A673 (cell line): ENCODE measurements around the gene C6orf226.

- PRO-cap, result no peak
These were observed 2.1 kb downstream of the CCND3 start for GRCh38 chr6:41939432-41939999.

- PRO-cap, result no peak
These were observed 53.2 kb upstream of the TAF8 start for GRCh38 chr6:41997037-41997514.

DNA sequence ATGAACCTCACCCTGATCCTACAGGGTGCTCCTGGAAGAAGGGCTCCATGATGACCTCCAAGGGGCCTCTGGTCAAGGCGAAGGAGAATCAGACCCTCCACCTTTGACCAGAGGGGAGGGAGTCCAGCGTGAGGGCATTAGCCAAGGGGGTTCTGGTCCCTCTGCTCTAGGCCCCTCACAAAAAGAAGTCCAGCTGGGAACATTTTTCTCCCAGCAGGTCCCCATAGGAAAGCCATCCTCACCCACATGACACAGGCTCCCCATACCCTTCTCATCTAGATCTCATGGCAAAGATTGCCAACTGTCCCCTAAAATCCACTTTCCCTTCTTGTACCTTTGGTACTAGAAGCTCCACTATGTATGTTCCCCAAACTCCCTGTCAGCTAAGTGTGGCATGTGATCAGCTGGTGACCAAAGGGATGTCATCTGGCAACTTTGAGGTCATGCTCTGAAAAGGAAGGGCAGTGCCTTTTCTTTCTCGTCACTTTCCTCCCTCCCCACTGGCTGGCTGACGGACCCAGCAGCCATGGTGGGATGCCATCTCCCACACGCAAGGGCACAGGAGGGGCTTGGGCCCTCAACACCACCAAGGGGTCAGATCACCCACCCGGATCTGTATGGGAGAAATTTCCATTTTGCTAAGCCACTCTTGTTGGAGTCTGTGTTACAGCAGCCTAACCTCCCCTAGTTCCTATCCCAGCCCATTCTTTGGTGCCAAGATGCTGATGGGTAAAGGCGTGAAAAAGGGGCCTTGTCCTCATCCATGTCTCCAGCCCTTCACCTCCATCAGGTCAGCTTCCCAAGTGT, 23.8 kb upstream of the TAF8 start:
- PRO-cap, result no peak

GRCh38 chr6:42030500-42031289, 19.6 kb upstream of the TAF8 start:
- PRO-cap, result no peak

DNA sequence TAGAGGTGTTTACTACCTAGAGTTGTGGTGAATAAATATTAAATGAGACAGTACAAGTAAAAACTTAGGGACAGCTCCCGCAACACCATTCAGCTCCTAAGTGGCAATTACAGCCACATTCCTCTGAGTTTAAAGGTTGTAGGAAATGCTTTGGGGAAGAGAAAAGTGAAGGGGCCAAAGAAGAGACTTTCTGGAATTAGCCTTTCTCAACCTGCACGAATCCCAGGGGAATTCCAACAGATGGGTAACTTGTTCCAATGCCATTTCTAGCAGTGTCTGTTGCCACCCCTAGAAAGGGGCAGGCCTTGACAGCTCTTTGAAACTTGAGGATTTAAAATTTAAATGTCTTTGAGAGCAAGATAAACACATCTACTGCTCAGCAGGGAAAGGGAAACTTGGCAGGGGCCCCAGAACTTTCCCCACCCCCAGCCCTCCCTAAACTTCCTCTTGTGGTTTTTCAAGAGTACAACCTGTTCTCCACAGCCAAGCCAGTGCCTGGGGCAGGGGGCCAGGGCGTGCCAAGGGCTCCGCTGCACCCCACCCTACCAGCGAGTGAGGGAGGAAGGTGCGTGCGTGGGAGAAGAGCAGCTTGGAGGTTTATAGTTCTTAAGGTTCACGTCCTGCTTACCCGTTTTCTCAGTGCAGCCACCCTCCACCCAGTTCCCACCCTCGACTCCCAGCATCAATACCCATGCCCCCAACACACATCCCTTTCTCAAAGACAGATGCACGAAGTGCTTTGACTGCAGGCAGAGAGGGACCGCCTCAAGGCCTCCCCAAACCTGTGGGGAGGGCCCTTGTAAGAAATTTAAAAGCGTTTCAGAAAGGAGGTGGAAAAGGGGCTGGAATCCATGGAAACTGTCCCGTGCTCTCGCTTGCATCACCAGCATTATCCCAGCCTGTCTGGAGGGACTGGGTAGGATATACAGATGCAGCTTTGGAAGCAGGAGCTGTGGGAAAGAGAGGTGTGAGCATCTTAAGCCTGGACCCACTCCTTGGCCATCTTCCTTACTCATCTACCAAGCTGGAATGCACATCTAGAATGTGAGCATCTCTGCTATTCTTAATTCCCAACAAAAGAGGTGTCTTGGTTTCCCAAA, 4.6 kb upstream of the TAF8 start:
- PRO-cap, result no peak

GRCh38 chr6:42105995-42106377, 36.4 kb downstream of the C6orf132 start:
- PRO-cap, result no peak

- PRO-cap, result no peak
These were observed 25.7 kb downstream of the C6orf132 start for GRCh38 chr6:42116337-42117591.

DNA sequence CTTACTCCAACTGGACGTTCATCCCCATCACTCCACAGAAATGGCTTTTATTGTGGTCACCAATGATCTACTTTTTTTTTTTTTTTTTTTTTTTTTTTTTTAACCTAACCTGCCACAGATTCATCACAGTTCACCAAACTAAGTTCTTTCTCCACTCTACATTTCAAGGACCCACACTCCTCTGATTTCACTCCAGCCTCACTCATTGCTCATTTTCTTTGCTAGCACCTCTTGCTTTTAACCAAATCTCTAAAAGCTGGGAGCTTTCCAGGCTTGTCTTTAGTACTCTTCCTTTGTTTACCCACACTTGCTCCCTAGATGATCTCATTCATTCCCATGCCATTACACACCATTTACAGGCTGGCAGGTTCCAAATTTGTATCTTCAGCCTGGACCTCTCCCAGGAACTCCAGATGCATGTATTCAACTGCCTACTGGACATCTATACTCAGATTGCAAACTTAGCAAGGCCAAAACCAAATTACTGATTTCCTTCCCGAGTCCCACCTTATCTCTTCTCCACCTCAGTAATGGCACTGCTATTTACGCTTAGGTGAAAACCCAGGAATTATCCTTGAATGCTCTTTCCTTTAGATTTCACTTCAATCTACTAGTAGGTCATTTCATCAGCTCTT, 5.3 kb upstream of the GUCA1B start:
- PRO-cap, result no peak

GRCh38 chr6:42279003-42280064, 61.7 kb upstream of the MRPS10 start:
- PRO-cap, result no peak

- PRO-cap, result no peak
These were observed 89.3 kb upstream of the MRPS10 start for GRCh38 chr6:42306815-42307442.

DNA sequence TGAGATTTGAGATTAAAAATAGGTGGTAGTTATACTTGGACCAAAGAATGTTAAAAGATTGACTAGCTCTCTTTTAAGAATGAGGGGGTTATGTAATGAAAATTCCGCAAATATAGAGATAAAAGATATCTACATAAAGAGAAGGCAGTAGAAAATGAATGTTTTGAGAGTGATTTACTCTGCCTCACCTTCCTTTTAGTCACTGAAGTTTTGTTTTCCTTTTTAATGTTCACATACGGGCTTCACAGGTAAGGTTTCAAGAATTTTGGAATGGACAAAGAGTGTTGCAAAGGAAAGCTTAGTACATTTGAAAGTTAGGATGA, 794 bp upstream of the BICRAL start:
- PRO-cap, result no peak

DNA sequence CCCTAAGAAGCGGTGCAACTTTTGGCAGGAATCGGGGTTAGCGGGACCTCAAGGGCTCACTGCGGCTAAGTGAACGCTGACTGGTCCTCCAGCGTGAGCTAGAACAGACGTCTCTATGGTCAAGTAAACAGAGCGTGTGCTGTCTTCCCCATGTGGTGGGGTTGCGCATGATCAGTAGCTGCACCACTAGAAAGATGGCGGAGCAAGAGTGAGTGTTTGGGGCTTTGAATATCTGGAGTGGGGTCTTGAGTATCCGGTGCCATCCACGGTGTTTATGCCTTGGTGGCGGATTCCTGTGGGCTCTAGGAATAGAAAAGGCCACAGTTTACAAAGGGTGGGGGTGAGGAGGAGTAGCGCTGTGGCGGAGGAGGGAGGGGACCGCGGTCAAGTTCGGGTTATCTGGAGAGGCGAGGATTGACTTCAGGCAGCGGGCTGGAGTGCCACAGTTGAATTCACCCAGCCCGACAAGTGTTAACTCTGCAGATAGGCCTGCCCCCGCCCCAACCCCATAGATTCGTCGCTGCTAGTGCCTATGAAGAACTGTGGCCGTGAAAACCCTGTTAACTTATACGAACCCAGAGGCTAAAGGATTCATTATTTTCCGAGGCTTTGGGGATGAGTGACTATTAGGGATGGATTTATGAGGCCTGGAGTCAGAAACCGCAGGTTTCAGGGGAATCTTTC, 470 bp downstream of the RPL7L1 start:
- PRO-cap, result bidirectional peak, plus-strand start at position 174 of the sequence, minus-strand start at position 141 of the sequence; bidirectional peak, plus-strand start at position 445 of the sequence, minus-strand start at position 419 of the sequence

DNA sequence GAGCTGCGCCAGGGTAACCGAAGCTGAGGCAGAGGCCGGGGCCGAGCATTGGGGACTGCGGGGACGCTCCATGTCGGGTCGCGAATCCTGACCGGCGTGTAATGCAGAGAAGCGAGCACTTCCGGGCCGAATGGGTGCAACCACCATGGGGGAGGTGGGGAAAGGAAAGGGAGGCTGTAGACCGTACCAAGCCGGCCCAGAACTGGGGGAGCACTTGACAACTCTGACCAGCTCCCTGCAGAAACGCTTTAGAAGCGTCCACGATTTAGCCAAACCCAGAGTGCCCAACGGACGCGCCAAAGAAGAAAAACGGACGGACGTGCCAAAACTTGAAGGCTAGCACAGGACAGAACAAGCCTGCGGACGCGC, at the start of gene C6orf226:
C6orf226 (minus strand) TSS at position 105 of the 369 bp plus-strand sequence.
- PRO-cap, result bidirectional peak, plus-strand start at position 251 of the sequence, minus-strand start at position 103 of the sequence

GRCh38 chr6:42932998-42933912, 4.0 kb downstream of the CNPY3 start:
- PRO-cap, result no peak

GRCh38 chr6:42937631-42938574, 8.6 kb downstream of the CNPY3 start:
- PRO-cap, result no peak

DNA sequence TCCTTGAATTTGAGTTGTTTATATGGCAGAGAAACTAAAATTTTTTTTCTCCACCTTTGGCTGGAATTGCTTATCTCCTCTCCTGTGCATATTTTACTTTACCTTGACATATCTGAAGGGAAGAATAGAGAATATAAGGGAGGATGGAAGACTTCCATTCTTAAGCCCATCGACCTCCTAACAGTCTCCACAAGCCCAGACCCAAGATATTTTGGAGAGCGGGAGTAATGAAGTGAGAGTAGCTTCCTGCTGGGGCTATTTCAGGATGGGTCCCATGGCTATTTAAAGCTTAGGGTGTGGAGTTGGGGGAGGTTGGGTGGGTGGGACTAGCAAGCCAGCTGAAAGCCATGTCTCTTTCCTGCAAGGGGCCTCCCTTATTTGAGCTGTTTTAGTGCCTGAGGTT, 935 bp downstream of the KLHDC3 start:
- PRO-cap, result no peak

DNA sequence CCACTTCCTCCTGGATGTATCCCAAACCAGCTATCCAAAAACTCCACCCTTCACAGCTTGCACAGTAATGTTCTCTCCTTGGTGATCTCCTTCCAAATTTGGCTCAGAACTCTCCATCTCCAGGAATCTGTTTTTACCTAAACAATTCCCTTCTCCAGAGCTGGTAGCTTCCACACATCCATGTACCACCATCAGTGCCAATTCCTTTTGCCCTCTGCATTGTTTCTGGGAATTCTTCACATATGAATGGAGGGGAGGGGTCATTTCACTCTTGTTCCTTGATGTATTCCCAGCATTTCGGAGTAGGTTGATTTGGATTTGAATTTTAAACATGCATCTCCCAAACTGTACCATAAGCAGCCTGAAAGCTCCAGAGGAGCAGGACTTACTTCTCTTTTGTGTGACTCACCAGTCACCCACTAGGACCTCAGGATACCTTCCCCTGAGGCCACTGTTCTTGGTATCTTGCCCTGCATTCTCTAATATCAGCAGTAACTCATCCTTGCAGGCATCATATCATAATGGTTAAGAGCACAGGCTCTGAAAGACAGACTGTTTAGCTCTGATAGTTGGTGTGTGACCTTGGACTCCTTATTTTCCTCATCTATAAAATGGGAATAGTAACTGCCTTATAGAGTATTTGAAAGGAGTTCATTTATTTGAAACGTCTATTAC, 766 bp downstream of the MRPL2 start:
- PRO-cap, result no peak

DNA sequence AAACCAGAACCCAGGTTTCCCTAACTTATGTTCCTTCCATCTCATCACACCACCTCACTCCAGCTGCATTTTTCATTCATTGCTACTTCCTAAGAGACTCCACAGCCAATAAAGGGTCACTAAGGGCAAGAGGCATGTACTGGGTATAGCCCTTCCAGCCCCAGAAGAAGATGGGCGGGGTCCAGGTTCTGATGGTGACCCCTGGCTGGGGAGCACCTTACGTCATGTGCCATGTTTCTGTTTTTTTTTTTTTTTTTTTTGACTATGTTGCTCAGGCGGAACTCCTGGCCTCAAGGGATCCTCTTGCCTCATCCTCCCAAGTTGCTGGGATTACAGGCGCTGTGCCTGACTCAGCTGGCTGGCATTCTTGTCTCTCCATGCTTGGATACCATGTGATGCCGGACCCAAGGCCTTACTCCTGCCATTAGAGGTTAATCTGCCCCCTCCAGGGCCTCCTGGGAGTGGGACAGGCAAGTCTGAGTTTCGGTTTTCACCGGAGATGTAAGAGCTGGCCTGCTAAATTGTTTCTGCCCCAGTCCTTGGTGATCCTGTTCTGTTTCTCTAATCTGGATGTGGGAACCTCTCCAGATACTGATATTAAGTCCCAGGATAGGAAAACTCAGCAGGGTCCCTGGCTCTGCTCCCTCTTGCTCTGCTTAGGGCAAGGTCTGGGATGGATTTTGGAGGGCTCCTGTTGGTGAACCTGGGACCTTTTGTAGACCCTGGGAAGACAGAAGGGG, 44.9 kb downstream of the PTK7 start:
- PRO-cap, result unidirectional peak, plus-strand start at position 327 of the sequence

GRCh38 chr6:43129437-43130089, 41.5 kb upstream of the SRF start:
- PRO-cap, result no peak

GRCh38 chr6:43186755-43187242, 4.8 kb downstream of the CUL9 start:
- PRO-cap, result no peak